Placental pericyte (primary cell): ENCODE measurements around a stretch of chr6.

GRCh38 chr6:158037643-158038089 is 56.0 kb downstream of the SYNJ2 start:
- CAGE, long polyA plus RNA: no peak

DNA sequence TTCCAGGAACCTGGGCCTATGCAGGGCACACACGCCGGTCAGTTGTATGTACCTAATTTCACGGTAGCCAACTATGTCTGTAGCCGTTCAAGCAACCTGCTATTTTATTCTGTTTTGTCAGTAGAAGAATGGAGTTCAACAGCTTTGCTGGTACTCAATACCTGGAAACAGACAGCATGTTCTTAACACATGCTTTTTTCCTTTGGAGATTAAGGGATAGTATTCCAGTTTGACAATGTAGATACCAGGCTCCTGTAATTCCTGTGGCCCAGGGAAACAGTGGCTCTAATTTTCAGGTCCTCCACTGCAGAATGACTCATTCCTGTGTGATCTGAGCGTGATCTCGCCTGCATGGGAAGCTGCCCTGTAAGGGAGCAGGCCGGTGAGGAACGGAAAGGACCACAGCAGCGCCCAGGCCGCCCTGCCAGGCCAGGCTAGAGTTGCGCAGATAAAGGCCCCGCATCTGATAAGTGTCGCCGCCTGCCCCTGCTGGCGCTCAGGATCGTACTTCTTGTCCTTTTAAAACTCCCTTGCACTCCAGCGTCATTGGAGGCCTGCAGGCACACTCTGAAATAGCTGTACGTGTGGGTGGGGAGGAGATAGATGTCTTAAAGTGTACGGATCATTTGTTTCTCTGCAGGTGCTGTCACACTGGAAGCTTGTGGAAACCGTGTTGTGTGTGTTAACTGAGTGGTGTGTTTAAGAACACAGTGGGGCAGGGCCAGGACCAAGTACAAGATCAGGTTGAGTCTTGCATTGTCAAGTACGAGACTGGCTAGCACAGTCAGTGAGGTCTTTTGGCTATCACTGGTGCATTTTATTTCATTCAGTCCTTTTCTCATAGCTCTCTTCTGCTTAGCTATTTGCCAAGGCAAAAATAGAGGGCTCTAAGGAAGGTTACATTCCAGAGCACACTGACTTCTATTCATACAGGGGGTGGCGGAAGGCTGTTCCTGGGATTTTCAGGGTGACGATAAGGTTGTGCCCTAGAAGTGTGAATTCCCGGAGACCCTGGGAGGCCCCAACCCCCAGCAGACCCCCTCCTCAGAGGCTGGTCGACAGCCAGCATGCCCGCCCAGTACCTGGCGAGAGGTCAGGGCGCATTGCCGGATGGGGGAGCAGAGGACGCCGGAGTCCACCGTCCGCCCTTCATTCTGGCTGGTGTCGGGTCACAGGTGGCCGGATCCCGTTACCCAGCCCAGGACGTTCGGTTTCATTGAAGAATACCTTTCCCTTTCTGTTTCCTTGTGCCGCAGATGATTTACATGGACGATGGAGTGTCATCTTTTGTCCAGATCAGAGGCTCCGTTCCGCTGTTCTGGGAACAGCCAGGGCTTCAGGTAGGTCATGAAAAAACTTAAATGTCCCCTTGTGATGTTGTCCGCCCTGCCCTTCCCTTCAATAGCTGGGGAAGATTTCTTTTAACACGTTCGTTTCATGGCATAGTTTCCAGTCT is 60.9 kb downstream of the SYNJ2 start:
- CAGE, long polyA plus RNA: no peak

DNA sequence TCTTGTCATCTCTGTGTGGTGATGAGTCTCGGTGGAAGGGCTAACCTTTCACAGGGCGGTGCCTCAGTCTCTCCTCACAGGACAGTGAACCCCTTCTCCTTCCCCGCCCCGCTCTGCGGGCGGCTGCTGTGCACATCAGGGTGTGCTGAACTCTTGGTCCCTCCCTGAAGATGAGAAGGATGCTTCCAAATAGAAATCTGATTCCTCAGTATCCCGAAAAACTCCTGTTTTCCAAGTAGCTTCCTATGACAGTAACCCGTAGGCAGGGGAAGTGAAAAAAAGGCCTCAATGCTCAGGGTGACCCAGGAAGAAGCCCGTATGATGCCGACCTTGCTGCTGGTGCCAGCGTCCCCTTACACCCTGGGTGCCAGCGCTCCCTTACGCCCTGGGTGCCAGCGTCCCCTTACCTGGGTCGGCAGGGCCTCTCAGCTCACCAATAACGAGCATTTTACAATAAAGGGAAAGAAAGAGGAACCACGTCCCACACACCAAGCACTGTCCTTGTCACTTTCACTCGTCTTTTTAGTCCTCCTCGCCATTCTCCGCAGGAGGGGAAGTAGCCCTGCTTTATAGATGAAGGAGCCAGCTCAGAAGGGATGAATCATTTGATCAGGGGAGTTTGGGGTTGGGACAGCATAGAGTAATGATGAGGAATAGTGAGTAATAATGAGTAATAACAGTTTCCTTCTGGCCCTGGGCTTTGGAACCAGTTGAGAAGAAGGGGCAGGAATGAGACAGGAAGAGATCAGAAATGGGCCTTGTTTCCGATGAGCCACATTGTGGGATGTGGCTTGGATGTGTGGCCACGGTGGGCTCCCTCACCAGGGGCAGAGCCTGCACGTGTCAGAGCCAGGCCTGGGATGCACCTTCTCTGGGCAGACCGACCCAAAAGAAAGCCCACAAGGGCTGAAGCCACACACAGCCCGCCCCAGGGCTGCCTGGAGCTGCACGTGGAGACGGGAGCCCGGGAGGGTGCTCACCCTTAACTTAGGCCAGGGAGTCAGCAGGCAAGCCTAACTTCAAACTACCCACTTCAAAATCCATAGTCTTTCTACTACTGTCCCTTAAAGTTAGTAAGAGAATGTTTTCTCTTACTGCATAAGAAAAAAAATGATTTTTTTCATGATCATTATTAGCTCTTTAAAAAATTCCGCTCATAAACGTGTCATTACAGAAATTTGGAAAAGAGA is 75.7 kb downstream of the SYNJ2 start:
- CAGE, long polyA plus RNA: no peak

GRCh38 chr6:158068810-158069422 is 87.3 kb downstream of the SYNJ2 start:
- CAGE, long polyA plus RNA: no peak

GRCh38 chr6:158097672-158098936 is 70.0 kb downstream of the SERAC1 start:
- CAGE, long polyA plus RNA: no peak

DNA sequence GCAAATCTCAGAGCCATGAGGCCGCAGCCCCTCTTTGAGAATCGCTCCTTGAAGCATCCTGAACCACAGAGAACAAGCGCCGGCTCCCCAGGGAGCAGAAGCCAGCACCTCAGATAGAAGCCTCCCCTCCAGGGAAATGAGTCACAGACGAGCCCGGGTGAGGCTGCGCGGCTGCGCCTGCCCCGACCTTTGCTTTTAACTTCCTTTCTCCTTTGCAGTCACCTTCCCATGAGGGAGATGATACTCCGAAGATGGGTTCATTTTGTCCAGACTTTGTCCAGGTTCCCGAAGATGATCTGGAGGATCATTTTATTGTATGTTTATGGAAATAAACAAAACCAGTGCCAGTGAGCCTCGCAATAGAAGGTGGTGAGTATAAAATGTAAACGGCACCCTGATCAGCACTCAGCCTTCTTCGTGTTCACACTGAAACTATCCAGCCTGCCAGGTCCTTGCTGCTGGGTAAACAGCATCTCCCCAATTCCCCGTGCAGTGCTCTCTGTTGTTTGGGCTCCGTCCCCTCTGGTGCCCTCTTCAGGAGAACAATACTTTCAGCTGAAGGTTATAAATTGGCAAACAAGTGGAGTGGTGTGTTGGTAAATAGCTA is 41.6 kb upstream of the TMEM181 start:
- CAGE, long polyA plus RNA: no peak

GRCh38 chr6:158602894-158603127 is 41.7 kb downstream of the DYNLT1 start:
- CAGE, long polyA plus RNA: no peak

- CAGE, long polyA plus RNA: no peak
These were observed 13.2 kb downstream of the SYTL3 start for GRCh38 chr6:158662732-158663789.

GRCh38 chr6:158666644-158667529 is 17.0 kb downstream of the SYTL3 start:
- CAGE, long polyA plus RNA: no peak

DNA sequence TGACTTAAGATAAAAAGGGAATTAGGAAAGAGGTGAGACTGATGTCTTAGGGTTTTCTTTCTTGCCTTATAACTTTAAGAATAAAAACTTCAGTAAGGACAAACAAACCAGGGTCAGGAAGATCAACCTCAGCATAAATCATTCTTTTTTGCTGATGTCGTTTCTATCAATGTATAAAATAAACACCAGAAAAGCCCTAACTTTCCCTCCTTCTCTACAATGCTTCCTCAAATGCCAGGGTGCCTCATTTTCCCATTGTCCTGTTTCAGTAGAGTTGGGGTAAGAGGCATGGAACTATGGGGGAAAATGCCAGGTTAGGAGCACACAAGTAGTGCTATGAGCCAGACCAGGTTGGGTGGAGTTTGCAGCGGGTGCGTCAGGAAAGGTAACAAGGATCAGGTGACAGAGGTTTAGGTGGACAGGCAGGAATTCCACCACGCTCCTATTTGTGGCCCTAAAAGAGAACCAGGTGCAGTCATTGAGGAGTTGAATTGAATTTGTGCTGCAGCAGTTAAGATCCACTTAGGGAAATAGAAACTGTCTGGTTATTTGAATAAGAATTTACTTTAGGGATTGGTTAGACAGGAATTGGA is 36.4 kb downstream of the SYTL3 start:
- CAGE, long polyA plus RNA: no peak

DNA sequence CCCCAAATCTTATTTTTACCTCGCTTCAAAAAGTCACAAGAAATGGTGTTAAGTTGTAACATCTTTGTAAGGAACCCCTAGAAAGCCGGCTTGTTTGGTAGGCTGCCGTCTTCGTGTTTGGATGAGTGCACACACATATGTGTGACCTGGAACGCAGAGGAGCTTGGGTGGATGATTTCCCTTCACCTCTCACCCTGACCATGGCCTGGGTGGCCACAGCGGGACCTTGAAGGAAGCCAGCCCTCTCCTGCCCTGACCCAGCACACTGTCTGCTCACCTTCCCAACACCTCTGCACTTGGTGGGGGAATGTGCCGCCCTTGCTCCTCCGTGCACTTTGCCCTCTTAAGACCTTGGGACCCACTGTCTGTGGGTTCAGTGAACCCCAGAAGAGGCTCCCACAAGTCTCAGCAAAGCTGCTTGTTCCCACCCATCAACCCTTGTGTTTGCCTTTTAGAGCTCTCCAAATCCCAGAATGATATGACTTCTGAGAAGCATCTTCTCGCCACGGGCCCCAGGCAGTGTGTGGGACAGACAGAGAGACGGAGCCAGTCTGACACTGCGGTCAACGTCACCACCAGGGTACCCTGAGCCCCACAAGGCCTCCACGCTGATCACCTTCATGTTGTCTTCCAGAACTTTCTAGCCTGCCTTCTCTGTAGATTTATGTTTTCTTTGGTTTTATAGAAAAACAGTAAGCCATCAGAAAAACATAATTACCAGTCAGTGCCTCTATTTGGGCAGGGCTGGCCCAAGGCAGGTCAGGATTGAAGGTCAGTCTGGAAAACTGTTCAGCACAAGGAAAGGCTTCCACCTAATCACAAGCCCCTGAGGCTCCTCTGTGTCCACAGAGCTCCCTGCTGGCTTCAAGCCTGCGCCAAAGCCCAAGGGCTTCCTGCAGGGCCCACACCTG is 68.0 kb downstream of the SYTL3 start:
- CAGE, long polyA plus RNA: no peak

- CAGE, long polyA plus RNA: no peak
These were observed 49.6 kb downstream of the EZR start for GRCh38 chr6:158769284-158770152.

DNA sequence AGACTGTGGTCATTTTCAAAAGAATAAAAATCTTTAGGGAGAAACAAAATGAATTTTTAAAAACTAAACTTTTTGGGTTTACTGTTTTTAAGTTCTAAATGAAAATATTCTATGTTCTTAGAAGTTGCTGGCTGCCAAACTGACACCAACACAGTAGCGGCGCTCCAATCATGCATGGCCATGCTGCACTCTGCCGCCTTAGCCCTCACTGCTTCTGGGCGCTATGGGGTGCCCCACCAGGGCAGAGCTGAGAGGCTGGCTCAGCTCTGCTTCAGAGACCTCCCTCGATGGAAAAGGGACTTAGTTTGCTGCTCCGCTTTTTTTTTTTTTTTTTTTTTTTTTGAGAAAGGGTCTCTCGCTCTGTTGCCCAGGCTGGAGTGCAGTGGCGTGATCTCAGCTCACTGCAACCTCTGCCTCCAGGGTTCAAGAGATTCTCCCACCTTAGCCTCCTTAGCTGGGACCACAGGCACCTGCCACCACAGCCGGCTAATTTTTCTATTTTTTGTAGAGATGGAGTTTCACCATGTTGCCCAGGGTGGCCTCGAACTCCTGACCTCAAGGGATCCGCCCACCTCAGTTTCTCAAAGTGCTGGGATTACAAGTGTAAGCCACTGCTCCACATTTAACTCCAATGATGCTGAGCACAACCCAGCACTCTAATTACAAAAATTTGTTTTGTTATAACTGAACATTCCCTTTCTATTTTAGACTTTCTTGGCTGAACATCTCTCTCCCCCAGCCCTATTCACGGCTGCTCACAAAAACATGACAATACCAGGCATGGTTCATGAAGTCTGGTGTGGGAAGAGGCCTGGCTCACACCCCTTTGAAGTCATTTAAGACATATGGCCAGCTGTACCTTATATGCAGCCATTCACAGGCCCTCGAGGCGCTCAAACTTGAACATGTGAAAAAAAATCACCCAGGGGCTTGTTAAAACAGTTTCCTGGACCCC is 20.6 kb downstream of the EZR start:
- CAGE, long polyA plus RNA: no peak

DNA sequence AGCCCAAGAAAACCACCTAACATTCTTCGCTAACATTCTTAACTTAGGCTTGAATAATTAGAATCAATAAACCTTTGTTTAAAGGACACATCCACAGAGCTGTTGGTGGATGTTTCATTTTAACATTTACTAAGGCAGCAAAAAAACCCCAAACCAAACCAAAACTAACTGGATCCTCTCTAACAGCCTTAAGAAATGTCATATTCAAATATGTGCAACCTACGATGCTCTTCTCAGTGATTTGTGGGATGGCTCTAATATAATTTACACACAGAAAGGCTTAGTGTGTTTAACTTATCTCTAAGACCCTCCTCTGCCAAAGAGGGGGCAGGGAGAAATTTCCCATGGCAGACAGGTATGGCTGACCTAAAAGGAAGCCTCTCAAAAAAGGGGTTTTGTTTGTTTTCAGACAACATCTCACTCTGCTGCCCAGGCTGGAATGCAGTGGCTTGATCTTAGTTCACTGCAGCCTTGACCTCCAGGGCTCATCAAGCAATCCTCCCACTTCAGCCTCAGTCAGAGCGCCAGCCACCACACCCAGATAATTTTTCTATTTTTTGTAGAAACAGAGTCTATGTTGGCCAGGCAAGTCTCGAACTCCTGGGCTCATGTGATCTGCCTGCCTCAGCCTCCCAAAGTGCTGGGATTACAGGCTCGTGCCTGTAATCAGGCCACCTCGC is 3.9 kb downstream of the EZR start:
- CAGE, long polyA plus RNA: no peak

DNA sequence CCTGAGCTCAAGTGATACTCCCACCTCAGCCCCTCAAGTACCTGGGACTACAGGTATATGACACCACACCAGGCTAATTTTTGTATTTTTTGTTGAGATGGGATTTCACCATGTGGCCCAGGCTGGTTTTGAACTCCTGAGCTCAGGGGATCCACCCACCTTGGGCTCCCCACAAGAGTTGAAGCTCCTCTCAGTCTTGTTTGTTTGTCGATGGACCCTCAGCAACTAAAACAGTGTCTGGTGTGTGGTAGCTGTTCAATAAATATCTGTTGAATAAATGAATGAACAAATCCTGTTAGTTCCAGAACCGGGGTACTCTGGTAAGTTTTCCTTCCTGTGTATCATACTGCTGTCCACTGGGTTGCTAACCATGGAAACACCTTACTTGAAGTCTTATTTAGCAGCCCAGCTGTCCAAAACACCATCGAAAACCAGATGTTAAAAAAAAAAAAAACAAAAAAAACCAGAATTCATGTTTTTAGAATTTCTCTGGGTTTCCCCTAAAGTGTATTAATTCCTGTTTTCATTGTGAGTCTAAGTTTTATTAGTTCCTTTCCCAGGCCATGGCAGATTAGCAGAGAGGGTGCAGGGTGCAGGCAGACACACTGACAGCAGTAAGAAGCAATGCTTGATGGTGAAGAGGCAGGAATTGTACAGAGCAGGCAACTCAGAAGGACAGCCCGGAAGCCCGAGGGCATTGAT is 7.8 kb upstream of the EZR start:
- CAGE, long polyA plus RNA: no peak

GRCh38 chr6:158907783-158908444 is 88.7 kb upstream of the EZR start:
- CAGE, long polyA plus RNA: no peak

- CAGE, long polyA plus RNA: no peak
These were observed 22.5 kb downstream of the RSPH3 start for GRCh38 chr6:158977291-158978087.

DNA sequence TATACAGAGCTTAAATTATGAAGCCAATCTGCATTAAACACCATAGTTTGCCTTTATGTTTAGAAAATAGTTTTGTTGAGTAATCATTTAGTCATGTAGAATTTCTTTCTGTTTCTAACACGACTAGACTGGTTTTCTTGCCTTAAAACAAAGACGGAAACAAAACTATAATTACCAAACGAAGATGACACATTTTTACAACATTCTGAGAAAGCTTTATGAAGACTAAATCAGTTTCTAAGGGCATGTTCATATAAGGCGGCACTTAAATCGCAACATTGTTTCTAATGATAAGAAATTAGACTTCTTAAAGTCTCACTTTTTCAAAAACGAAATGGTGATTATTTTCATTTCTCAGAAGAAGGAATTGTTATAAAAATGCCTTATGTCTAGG is 5.2 kb downstream of the TAGAP start:
- CAGE, long polyA plus RNA: no peak

DNA sequence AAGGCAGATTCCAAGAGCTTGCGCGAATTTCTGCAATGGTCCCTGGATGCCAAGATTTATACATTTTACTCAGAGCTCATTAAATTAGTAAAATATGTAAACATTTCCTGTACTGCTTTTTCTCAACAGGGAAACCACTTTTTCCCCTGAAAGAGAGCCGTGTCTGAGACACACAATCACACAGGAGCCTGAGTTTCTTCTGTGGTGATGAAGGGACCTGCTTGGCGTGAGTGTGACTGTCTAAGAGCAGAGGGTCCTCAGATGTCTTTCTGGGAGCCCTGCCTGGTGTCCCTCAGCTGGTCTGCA is 12.1 kb upstream of the TAGAP start:
- CAGE, long polyA plus RNA: no peak

DNA sequence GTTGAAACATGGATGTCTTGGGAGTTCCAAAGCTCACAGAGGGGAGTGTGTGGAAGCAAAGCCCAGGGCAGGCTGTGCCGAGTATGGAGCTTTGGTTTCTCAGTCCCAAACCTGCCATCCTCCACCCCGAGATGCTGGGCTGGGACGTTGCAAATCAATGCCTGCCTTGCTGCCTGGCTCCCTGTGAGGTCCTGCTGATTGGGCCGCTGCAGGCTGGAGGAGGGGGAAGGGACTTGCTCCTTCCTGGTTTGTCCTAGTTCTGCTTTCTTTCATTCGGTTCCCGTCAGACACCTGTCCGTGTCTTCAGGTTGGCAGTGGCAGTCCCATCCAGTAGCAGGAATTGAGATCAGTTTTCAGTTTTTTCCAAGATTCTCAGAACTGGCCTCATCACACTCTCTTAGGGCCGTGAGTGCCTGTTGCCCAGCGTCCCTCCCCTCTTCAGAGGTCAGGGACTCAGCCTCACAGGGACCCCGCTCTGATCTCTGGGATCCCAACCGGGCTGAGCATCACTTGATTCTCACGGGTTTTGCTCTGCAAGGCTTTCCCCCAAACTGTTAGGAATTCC is 24.1 kb upstream of the TAGAP start:
- CAGE, long polyA plus RNA: no peak